Skeletal muscle tissue (tissue), 7 donors: Measurements from ENCODE around the gene RAB31.

GRCh38 chr18:7627170-7627583 is 60.1 kb downstream of the PTPRM start:
- PRO-cap, 3 experiments = no peak in any of the 3 experiments
- RAMPAGE, long total RNA = no peak
- RRBS, 2 experiments = no CpG with 5 or more reads among the region's 3 CpGs

GRCh38 chr18:7688080-7688752 is 121.1 kb downstream of the PTPRM start:
- PRO-cap, 3 experiments = no peak in any of the 3 experiments
- RAMPAGE, long total RNA = no peak
- RRBS, 2 experiments = no CpG with 5 or more reads among the region's 9 CpGs

DNA sequence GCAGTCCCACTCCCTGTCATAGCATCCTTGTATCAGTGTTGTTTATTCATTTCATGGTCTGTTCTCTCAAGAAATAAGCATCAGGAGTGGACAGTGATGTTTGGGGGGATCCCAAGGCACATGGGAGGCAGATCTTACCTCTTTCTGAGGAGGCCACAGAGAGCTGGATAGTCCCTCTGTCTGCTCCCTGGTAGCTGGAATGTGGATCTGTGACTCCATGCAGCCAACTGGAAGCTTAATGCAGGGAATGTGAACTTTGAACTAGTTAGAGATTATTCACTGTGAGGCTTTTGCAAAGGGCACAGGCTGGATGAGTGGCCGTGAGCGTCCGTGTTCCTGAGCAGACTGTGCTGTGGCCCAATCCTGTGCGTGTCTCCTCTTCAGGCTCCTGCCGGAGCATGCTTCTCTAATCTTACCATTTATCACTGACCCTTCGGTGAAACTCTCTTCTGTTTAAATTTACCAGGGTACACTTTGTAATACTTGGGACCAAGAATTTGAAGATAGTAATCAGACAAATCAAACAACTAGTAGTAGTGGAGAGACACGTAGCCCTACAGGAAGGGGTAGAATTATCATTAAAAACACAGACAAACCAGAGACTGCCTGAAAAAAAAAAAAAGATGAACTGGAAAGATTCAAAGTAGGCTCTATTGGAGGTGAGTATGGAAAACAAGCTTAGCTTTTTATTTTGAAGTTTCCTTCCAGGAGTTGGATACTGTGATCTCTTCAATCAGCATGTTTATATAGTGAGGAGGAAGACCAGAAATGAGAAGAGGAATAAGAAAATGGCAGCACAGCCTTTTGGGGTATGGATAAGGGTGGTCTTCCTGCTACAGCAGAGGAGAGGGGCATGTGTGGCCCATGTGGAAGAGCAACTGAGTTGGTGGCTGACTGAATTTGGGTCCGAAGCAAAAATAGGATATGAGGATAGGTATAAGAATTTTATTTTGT is 187.8 kb downstream of the PTPRM start:
- PRO-cap, 3 experiments = no peak in any of the 3 experiments
- RAMPAGE, long total RNA = no peak
- RRBS, 2 experiments = no CpG with 5 or more reads among the region's 8 CpGs

DNA sequence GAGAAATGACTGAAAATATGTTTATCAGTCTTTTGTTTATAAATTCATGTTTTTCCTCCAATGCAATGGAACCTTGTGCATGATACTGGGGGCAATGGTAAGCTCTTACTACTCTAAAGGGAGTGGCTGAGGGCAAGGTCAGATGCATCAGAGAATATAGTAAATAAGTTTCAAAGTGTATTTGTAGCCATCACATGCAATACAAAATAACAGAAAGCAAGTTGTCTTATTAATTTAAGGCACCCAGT is 233.1 kb downstream of the PTPRM start:
- PRO-cap, 3 experiments = no peak in any of the 3 experiments
- RAMPAGE, long total RNA = no peak

DNA sequence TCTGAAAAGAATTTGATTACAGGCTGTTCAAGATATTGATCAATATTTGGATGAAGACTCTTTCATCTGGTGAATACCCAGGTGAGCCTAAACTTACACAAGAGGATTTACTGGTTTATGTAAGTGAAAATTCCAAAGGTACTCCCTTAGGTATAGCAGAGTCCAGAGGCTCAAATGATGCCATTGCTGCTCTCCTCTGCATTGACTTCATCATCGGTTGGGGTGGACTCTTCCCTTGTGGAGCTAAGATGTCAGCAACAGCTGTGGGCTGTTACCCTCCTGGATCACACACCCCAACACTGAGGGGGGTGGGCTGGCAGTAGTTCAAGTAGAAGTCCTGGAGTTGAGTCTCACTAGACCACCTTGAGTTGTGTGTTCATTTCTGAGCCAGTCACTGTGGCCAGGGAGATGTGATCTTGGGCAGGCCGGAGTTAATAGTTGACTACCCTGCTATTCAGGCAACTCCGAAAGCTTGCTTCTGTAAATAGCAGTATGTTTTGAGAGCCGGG is 236.9 kb downstream of the PTPRM start:
- PRO-cap, 3 experiments = no peak in any of the 3 experiments
- RAMPAGE, long total RNA = no peak
- RRBS, 2 experiments = 92 to 100% methylated on average over 1 of the region's 4 CpGs

- PRO-cap, 3 experiments = peak in 1 of 3 experiments; most common plus-strand start chr18:7902562 (in 1); most common minus-strand start chr18:7902461 (in 1)
- RAMPAGE, long total RNA = no peak
- RRBS, 2 experiments = no CpG with 5 or more reads among the region's 4 CpGs
Observed at GRCh38 chr18:7902176-7902759, 335.2 kb downstream of the PTPRM start.

GRCh38 chr18:7941408-7941858 is 374.3 kb downstream of the PTPRM start:
- PRO-cap, 3 experiments = peak in 1 of 3 experiments; most common plus-strand start chr18:7941687 (in 1)
- RAMPAGE, long total RNA = no peak
- RRBS, 2 experiments = no CpG with 5 or more reads among the region's 5 CpGs

GRCh38 chr18:7946449-7947294 is 379.6 kb downstream of the PTPRM start:
- PRO-cap, 3 experiments = no peak in any of the 3 experiments
- RAMPAGE, long total RNA = no peak
- RRBS, 2 experiments = no CpG with 5 or more reads among the region's 7 CpGs

DNA sequence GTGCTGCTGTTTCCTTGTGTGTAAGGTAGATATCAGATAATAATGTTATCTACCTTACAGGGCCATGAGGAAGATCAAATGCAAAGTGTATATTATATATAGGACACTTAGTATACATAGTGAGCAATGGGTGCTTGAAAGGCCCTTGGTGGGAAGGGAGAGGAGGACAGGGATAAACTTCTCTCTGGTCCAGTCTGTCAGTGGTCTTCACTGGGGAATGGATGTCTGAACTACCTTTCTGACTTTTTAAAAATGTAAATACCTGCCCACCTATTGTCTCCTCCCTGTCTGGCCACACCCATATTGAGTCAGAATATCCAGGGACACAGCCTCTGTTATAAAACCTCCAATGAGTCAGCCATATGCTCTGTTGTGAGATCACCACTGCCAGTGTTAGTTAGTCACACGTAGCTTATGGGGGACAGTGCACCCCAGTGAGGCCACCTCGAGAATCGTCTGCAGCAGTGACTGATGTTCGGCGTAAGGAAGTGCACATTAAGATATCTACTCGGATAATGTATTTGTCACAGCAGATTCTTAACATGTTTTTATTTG is 383.5 kb downstream of the PTPRM start:
- PRO-cap, 3 experiments = no peak in any of the 3 experiments
- RAMPAGE, long total RNA = no peak
- RRBS, 2 experiments = no CpG with 5 or more reads among the region's 6 CpGs

DNA sequence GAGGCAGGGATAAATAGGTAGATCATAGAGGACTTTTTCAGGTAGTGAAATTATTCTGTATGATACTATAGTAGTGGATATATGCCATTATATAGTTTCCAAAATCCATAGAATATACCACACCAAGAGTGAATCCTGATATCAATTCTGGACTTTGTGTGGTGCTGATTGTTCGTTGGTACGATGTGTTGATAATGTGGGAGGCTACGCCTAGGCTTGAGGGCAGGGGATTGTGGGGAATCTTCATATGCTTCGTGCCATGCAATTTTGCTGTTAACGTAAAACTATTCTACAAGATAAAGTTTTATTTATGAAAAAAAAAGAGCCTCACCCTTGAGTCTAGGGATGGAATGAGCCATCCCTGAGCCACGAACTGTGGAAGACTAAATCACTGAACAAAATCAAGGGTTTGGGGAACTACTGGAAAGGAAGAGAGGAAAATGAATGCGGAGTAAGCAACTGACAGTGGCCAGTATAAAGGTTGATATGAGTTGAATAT is 409.2 kb downstream of the PTPRM start:
- PRO-cap, 3 experiments = no peak in any of the 3 experiments
- RAMPAGE, long total RNA = no peak
- RRBS, 2 experiments = no CpG with 5 or more reads among the region's 7 CpGs

- PRO-cap, 3 experiments = no peak in any of the 3 experiments
- RAMPAGE, long total RNA = no peak
- RRBS, 2 experiments = 40 to 44% methylated on average over 1 of the region's 1 CpG
Observed at GRCh38 chr18:8034563-8034789, 467.4 kb downstream of the PTPRM start.

DNA sequence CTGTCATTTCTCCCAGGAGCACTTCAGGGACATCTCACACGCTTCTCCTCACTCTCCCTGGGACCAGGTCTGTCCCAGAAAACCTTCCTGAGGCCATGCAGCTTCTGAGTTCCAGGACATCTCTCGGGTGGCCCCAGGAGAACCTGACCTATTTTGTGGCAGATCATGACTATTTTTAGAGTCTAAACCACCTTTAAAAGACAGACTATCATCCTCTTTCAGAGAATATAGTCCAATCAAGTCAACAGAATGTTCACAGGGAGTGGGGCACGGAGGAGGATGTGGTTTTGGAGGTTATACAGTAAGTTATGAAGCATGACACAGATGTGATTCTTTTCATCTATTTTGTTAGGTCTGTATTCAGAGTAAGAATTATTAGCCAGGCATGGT is 50.1 kb downstream of the MTCL1 start:
- PRO-cap, 3 experiments = no peak in any of the 3 experiments
- RAMPAGE, long total RNA = no peak
- RRBS, 2 experiments = no CpG with 5 or more reads among the region's 3 CpGs

DNA sequence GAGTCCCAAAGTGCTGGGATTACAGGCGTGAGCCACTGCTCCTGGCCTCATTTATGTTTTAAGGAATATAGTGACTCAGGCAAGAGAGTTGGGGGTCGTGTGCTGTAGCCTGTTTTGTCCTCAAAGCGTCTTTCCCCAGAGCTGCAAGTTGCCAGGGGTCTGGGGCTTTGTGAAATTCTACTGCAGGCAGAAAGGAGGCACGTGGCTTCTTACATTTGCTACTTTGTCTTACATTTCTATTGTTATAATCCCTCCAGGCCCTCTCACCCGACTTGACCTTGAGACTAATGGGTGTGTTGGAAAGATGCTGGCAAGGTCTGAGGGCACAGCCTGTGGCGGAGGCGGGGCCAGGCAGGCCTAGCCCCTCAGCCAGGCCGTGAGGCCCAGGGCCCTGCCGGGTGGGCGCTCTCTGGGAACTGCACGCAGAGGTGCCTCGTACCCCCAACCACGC is 85.8 kb upstream of the NDUFV2 start:
- PRO-cap, 3 experiments = no peak in any of the 3 experiments
- RAMPAGE, long total RNA = no peak
- RRBS, 2 experiments = no CpG with 5 or more reads among the region's 13 CpGs

- PRO-cap, 3 experiments = no peak in any of the 3 experiments
- RAMPAGE, long total RNA = no peak
- RRBS, 2 experiments = no CpG with 5 or more reads among the region's 5 CpGs
Observed at GRCh38 chr18:9068390-9068889, 34.1 kb upstream of the NDUFV2 start.

DNA sequence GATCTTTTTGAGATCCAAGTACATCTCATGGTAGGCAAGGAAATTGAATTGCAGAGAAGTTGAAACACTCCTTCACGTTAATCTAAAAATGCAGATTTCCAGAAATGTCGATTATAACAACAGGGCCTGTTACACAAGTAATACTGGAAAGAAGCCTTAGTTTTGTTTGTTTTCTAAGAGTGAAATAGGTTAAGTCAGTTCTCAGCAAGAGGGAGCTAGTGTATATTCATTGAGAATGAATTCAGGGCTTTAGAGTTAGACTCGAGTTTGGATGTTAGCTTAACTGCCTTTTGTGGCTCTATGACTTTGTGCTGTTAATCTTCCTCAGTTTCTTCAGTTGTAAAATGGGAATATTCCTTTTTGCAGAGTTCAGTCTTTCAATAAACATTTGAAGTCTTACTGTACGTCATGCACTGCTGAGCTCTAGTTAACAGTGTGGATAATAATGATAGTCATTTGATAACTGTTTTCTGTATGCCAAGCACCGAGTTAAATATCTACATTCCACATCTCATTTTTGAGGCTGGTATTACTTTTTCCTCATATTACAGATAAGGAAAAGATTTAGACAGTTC is 992 bp downstream of the NDUFV2 start:
- PRO-cap, 3 experiments = no peak in any of the 3 experiments
- RAMPAGE, long total RNA = no peak
- RRBS, 2 experiments = no CpG with 5 or more reads among the region's 5 CpGs

DNA sequence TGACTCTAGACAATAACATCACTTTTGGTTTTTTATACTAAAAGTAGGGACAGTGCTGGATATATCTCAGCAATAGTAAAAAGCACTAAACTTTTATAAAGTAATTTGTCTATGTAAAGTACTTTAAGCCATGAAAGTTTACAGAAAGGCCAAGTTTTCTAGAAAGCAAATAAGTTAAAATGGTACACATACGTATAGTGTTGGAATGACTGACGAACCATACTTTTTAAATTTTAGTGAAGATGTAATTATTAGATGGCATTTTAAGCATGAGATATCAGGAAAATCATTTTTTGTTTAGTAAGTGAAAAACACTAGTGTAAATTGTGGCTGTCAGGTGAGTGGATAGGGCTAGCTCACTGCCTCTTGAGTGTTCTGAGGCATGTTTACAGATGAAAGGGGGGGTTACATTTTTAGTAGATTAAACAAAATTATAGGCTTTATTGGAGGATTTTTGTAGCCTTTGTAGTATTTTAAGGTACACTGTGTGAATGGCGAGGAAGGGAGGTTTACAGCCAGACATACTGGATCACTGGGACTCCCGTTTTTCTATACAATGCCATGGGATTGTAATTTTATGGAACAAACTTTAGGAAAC is 4.9 kb upstream of the ANKRD12 start:
- PRO-cap, 3 experiments = no peak in any of the 3 experiments
- RAMPAGE, long total RNA = no peak
- RRBS, 2 experiments = no CpG with 5 or more reads among the region's 4 CpGs

- PRO-cap, 3 experiments = no peak in any of the 3 experiments
- RAMPAGE, long total RNA = no peak
- RRBS, 2 experiments = no CpG with 5 or more reads among the region's 1 CpG
Observed at GRCh38 chr18:9362811-9363349, 28.3 kb downstream of the TWSG1 start.

DNA sequence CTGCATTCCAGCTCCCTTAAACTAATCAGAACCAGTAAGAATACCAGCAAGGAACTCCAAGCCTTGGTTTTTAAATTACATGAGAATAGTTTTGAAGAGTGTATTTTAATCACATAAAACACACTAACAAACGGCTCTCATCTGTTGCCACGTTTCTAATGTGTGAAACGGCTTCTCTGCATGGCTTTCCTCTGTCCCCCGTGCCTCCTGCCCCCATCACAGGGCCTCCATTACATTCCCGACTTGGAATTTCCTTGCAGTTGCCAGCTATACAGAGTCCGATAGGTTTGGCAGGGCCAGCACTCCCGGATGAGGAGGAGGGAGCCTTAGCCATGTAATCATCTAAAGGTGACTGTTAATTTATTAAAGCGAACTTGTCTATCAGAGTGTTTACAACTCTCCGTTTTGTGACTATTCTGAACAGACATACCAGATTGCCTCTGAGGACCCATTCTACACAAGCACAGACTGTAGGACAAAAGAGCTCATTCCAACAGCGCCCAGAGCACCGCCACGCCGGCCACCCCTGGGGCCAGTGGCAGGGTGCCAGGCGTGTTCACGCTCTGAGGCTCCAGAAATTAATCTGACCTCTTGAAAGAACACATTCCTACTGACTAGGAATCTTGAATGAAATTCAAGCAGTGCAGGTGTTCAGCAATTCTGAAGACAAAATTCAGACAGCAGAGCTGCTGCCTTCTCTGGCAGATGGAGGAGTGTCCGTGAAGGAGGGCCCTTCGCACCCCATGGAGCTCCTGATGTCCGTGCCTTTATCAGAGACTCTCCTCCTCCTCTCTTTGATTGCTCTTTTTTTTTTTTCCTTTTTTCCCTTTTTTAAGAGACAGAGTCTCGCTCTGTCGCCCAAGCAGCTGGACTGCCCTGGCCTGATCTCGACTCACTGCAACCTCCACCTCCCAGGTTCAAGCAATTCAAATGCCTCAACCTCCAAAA is 58.1 kb upstream of the RALBP1 start:
- PRO-cap, 3 experiments = no peak in any of the 3 experiments
- RAMPAGE, long total RNA = no peak
- RRBS, 2 experiments = no CpG with 5 or more reads among the region's 21 CpGs

DNA sequence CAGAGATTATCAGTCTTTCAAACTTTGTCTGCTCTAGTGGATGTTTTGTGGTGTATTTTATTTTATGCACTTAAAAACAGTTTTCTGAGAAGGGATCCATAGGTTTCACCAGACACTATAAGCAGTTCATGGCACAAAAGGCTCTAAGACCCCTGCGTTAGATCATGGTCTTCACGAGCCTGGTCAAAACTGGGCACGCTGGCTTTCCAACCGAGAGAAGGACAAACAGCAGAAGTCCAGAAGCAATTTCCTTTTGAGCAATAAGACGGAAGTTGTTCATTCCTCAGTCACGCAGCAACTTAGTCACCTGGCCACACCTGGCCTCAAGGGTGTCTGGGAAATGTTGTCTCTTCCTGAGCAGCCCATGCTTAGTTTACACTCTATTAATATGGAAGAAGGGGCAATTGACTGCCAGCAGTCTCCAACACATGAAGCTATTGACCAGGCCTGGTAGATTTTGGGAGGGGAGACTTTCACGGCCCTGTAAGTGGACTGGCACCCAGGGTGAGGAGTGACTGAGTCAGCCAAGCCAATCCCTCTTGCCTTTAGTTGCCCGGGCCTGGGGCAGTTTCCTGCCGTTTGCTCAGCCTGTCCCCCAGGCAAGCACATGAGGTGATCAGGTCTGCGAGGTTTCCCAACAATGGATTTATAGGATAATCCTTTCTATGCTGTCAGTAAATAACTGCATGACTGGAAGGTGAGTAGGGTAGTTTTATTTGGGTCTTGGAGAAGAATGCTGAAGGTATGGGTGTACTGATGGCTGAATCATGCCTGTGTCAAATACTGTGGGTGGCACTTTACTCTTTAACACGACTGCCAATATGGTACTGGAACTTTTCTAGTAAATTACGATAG is 43.8 kb upstream of the PPP4R1 start:
- PRO-cap, 3 experiments = no peak in any of the 3 experiments
- RAMPAGE, long total RNA = no peak
- RRBS, 2 experiments = no CpG with 5 or more reads among the region's 12 CpGs

DNA sequence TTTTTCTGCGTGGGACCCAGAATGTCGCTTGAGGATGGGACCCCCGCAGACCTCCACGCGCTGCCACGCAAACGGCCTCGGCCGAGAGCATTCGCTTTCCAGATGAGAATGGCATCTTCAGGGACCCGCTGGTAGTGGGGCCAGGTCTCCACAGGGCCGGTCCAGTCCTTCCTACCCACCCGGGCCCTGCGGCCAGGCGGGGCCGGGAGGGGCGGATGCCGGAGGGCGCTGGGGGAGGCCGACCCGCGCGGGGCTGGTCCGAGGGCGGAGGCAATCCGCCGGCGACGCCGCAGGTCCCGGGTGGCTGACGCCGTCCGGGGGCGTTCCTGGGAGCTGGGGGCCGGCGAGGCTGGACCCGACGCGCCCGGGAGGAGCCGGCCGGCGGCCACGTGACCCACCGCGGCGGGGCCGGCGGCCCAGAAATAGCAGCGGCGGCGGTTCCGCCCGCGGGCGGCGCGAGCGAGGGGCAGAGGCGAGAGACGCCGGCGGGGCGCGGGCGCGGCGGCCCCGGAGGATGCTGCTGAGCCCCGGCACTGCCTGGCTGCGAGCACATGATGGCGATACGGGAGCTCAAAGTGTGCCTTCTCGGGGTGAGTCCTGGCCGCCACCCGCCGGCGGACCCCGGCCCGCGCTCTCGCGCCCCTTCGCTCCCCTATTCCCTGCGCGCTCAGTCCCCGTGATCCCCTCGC is at the start of gene RAB31:
RAB31 (plus strand) TSS at position 447 of the 689 bp plus-strand sequence.
- PRO-cap, 3 experiments = peak in 3 of 3 experiments; most common plus-strand start position 449 of the sequence (in 3); most common minus-strand start position 203 of the sequence (in 1)
- RAMPAGE, long total RNA = no peak
- RRBS, 2 experiments = 3 to 4% methylated on average over 32 to 36 of the region's 89 CpGs